H1 (cell line): Measurements from ENCODE around the genes C1QTNF9, AMER2, NUP58, RNF6, CDK8 and USP12.

GRCh38 chr13:24124925-24125458 is 35.5 kb upstream of the SPATA13 start:
- RRBS = no CpG with 5 or more reads among the region's 9 CpGs
CAGE:
- cytosol, long polyA plus RNA = no peak
- long polyA plus RNA = no peak
- nucleus, long polyA plus RNA = no peak

- RRBS = no CpG with 5 or more reads among the region's 10 CpGs
CAGE:
- cytosol, long polyA plus RNA = no peak
- long polyA plus RNA = no peak
- nucleus, long polyA plus RNA = no peak
These were observed 23.3 kb downstream of the SPATA13 start for GRCh38 chr13:24183743-24184239.

GRCh38 chr13:24184843-24185423 is 24.4 kb downstream of the SPATA13 start:
- RRBS = no CpG with 5 or more reads among the region's 11 CpGs
CAGE:
- cytosol, long polyA plus RNA = no peak
- long polyA plus RNA = no peak
- nucleus, long polyA plus RNA = no peak

DNA sequence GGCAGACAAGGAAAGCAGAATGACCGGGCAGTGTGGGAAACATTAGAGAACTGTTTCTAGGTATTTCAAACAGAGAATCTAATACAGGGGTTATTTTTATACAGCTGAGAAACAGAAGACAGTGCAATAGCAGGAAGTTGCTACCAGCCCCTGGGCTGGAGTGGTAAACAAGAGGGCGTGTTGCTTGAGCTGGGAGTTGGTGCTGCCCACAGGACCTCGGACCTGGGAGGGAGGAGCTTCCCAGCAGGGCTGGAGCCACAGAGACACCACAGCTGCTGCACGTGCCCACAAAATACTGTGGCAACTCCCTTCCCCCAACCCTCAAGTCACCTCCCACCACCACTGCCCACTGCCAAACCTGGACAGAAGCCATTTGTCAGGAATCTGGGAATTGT is 57.0 kb downstream of the SPATA13 start:
- RRBS = no CpG with 5 or more reads among the region's 4 CpGs
CAGE:
- cytosol, long polyA plus RNA = no peak
- long polyA plus RNA = no peak
- nucleus, long polyA plus RNA = no peak

- RRBS = no CpG with 5 or more reads among the region's 2 CpGs
CAGE:
- cytosol, long polyA plus RNA = no peak
- long polyA plus RNA = no peak
- nucleus, long polyA plus RNA = no peak
These were observed at the start of gene C1QTNF9 for GRCh38 chr13:24309430-24309762. C1QTNF9 (plus strand) TSS chr13:24309580.

GRCh38 chr13:25171199-25171874 is 751 bp downstream of the AMER2 start:
- RRBS = 2% methylated on average over 11 of the region's 72 CpGs
CAGE:
- cytosol, long polyA plus RNA = no peak
- long polyA plus RNA = no peak
- nucleus, long polyA plus RNA = no peak

DNA sequence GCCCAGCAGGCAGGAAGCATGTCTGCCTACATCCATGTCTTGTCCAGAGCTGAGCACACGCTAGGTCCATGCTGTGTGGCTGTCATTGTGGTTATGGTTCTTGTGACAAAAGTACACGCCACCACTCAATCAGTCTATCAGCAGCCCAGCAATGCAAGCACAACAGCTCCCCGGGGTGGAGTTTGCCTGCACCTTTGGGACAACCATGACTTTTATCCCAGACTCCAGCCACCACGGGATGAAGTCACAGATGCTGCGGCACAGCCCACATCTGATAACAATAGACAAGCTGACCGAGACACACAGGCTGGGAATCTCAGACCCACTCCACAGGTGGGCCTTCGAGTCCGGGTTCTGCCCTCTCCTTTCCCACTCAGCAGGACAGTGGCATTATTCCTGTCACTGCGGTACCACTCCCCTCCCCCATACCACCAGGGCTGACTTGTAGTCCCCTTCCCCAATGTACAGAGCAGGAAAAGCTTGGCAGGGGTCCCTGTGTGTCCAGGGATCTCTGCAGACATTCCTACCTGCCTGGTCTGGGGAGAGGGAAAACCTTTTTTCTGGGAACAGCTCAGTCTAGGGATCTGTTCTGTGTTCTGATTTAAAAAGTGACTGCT is at the start of gene AMER2:
TSS of gene AMER2 (minus strand) at position 188 of the 617 bp plus-strand sequence.
- RRBS = no CpG with 5 or more reads among the region's 9 CpGs
CAGE:
- cytosol, long polyA plus RNA = no peak
- long polyA plus RNA = no peak
- nucleus, long polyA plus RNA = no peak

DNA sequence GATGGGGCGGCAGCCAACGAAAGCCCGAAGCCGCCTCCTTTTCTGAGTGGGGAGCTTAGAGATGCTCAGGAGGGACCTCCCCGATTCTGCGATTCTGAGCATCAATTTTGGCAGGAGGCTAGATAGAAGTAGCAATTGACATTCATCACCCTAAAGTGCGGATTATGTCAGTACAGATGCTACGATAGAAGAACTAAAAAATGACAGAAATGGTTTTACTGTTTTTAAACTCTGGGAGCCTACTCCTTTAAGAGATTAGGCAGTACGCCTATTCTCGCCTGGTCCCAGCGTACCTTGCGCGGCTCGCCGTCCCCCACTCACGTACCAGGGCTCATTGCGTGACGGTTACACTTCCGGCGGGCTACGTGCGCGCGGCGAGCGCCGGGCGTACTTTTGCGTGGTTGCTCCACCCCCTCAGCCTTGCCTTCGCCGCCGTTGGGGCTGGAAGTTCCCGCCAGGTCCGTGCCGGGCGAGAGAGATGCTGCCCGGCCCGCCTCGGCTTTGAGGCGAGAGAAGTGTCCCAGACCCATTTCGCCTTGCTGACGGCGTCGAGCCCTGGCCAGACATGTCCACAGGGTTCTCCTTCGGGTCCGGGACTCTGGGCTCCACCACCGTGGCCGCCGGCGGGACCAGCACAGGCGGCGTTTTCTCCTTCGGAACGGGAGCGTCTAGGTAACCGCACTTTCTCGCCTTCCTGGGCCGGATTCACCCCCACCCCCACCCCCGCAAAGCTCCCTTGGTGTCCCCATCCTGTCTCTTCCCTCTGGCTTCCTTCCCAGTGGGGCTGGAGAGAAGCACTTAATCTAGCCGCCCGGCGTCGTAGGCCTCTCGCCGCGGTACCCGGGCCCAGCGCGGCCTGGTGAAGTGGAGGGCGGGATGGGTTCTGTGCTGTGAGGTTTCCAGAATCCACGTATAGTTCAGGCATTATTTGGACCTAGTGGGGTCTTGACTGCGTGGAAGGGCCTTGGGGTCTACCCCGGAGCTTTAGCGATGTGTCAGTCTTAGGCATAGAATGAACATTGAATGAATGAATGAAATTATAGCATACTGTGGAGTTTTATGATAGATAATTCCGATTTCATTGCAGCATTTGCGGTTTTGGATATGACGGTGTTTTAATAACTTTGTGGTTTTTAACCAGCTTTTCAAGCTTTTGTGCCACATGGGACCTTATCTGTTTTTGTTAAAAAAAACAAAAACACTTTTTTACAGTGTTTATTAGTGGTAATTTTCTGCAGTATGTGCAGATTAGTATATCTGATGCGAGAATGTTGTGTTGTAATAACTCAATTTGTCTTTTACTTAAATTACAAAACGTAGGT is at the start of gene NUP58:
TSS of gene NUP58 (plus strand) at position 417 of the 1,322 bp plus-strand sequence.
- RRBS = under 1% methylated on average over 23 of the region's 79 CpGs
CAGE:
- cytosol, long polyA plus RNA = start-site peak on the plus strand centred at position 443 of the sequence, 68 bp wide, 169 reads
- long polyA plus RNA = start-site peak on the plus strand centred at position 397 of the sequence, 121 bp wide, 45 and 319 reads in 2 replicates; start-site peak on the plus strand centred at position 642 of the sequence, 39 bp wide, 19 and 21 reads in 2 replicates
- nucleus, long polyA plus RNA = start-site peak on the plus strand centred at position 405 of the sequence, 67 bp wide, 287 reads

- RRBS = no CpG with 5 or more reads among the region's 8 CpGs
CAGE:
- cytosol, long polyA plus RNA = no peak
- long polyA plus RNA = no peak
- nucleus, long polyA plus RNA = no peak
These were observed 11.2 kb downstream of the NUP58 start for GRCh38 chr13:25312461-25313095.

GRCh38 chr13:26012025-26012868 is 39.6 kb downstream of the SHISA2 start:
- RRBS = 72% methylated on average over 5 of the region's 54 CpGs
CAGE:
- cytosol, long polyA plus RNA = no peak
- long polyA plus RNA = no peak
- nucleus, long polyA plus RNA = no peak

DNA sequence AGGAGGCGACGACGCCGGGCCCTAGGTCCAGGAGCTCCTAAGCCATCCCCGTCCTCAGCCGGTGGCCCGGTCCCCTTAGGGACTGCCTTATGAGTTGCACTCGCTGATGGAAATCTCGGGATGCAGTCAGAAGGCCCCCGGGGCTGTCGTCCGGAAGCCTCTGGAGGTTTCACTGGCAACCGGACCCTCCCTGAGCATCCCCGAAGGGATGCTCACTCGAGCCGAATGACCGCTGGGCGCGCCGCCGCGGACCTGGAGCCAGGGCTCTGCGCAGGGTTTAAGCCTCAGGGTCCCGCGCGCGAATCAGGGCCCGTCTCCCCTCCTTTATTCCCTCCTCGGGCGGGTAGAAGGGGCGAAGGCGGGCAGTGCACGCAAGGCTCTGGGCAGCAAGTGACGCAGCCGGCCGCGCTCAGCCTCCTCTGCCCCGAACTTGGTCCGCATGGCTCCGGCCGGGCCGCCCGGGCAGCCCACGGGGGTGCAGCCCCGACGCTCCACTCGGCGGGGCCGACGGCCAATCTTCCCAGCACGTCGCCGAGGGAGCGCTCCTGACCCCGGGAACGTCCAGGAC is 612 bp downstream of the SHISA2 start:
- RRBS = 2% methylated on average over 24 of the region's 56 CpGs
CAGE:
- cytosol, long polyA plus RNA = no peak
- long polyA plus RNA = no peak
- nucleus, long polyA plus RNA = no peak

- RRBS = under 1% methylated on average over 6 of the region's 49 CpGs
CAGE:
- cytosol, long polyA plus RNA = no peak
- long polyA plus RNA = no peak
- nucleus, long polyA plus RNA = start-site peak on the minus strand at chr13:26222264-26222321, 99 reads
These were observed at the start of gene RNF6 for GRCh38 chr13:26222106-26222661. RNF6 (minus strand) TSS chr13:26222314.

DNA sequence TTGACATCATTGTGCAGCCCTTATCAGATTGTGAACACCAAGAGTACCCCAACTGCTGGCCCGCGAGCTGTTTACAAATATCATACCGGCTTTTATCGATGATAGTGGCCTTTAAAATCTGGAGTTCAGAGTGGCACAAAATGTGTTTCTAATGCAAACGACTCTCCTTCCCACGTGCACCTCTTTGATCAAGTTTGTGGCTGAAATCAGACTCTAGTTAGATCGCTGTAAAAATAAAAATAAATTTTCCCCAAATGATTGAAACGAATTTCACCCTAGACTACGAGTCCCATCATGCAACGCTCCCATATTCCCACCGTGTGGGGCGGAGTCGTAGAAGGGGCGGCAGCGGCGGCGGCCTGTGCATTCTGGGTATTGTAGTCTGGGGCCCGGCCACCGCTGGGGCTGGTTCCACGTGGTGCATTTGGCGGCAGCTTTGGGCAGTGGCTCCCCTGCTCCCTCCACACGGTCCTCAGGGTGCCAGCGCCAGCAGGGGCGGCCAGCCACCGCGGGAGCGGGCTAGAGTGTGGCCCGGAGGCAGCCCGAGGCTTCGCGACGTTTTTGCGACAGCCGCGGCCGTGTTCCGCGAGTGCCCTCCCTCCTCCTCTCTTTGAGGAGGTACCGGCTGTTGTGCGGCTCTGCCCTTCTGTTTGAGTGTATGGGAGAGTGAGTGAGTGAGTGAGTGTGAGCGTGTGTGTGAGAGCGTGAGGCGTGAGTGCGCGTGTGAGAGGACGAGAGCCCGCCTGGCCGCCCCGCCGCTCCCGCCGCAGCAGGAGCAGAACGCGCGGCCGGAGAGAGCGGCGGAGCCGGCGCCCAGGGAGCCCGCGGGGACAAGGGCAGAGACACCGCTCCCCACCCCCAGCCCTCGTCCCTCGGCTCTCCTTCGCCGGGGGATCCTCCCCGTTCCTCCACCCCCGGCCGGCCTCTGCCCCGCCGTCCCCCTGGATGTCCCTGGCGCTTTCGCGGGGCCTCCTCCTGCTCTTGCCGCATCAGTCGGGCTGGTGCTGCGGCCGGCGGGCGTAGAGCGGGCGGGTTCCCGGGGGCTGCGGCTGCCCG is at the start of gene CDK8:
TSS of gene CDK8 (plus strand) at position 613 of the 1,056 bp plus-strand sequence.
- RRBS = under 1% methylated on average over 19 of the region's 86 CpGs
CAGE:
- cytosol, long polyA plus RNA = no peak
- long polyA plus RNA = no peak
- nucleus, long polyA plus RNA = start-site peak on the plus strand centred at position 409 of the sequence, 49 bp wide, 23 reads; start-site peak on the plus strand centred at position 622 of the sequence, 72 bp wide, 150 reads

DNA sequence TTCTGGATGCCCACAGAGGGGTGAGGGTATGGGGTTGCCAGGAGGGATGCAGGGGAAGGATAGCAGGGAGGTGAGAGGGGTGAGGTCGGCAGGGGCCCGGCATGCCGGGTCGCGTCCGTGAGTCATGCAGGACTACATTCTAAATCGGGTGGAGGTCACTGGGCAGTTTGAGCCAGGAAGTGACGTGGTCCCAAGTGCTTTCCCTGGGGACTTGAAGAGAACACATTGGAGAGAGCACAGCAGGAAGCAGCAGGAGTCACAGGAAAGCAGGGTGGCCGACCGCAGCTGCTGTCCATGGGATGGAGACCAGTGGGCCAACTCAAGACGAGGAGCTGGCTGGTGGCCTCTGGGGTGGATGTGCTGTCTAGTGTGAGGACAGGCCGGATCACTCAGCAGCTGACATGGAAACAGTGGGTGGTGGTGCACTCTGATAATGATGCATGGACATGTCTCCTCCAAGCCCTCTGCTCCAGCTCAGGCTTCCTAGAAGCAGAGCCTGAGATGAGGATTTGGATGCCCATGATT is 91.9 kb upstream of the WASF3 start:
- RRBS = no CpG with 5 or more reads among the region's 12 CpGs
CAGE:
- cytosol, long polyA plus RNA = no peak
- long polyA plus RNA = no peak
- nucleus, long polyA plus RNA = no peak

DNA sequence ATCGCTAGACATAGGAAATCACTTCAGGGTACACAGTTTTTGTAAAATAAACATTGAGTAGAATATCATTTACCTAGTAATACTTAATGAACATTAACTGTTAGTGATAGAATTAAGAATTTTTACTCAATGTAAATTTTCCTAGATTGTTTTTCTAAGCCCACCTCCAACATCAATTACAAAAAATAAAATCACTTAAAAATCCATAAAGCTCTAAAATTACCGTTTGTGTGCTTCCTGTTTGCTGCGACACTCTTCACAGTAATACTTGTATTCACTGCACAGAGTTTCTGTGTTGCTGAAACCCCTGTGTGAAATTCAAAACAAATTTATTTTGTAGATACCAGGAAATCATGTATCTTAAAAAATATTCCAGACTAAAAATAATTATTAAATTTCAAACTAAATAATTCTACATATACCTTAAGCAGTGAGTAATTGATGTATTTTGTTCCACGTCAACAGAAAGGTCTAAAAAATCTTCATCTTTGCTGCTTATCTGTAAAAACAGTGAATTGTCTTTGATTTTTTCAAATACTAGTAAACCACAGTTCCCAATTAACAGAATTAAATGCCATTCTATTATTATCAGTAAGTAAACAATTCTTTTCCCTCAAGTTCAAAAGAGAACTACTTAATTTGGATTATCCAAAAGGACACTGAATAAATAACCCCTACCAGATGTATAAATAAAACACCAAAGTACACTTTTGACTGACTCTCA is 81.8 kb downstream of the USP12 start:
- RRBS = no CpG with 5 or more reads among the region's 4 CpGs
CAGE:
- cytosol, long polyA plus RNA = no peak
- long polyA plus RNA = no peak
- nucleus, long polyA plus RNA = no peak

GRCh38 chr13:27171553-27172581 is at the start of gene USP12:
USP12 (minus strand) TSS chr13:27171811.
- RRBS = 1% methylated on average over 42 of the region's 113 CpGs
CAGE:
- cytosol, long polyA plus RNA = start-site peak on the minus strand at chr13:27171810-27171820, 121 reads
- long polyA plus RNA = start-site peak on the minus strand at chr13:27171804-27171838, 113 and 135 reads in 2 replicates
- nucleus, long polyA plus RNA = start-site peak on the minus strand at chr13:27171658-27171666, 26 reads; start-site peak on the minus strand at chr13:27171785-27171821, 294 reads

GRCh38 chr13:27250653-27251048 is 707 bp upstream of the RPL21 start:
- RRBS = no CpG with 5 or more reads among the region's 4 CpGs
CAGE:
- cytosol, long polyA plus RNA = no peak
- long polyA plus RNA = no peak
- nucleus, long polyA plus RNA = no peak

- RRBS = no CpG with 5 or more reads among the region's 9 CpGs
CAGE:
- cytosol, long polyA plus RNA = no peak
- long polyA plus RNA = no peak
- nucleus, long polyA plus RNA = no peak
These were observed 6.9 kb downstream of the RPL21 start for GRCh38 chr13:27258019-27258918.

- RRBS = no CpG with 5 or more reads among the region's 10 CpGs
CAGE:
- cytosol, long polyA plus RNA = no peak
- long polyA plus RNA = no peak
- nucleus, long polyA plus RNA = no peak
These were observed 56.7 kb upstream of the GTF3A start for GRCh38 chr13:27367566-27368300.

GRCh38 chr13:27455648-27455898 is 5.2 kb upstream of the MTIF3 start:
- RRBS = no CpG with 5 or more reads among the region's 7 CpGs
CAGE:
- cytosol, long polyA plus RNA = no peak
- long polyA plus RNA = no peak
- nucleus, long polyA plus RNA = no peak